ENCODE results near the genes AP1S1 and COL26A1.

GRCh38 chr7:100678855-100679217 is 5.3 kb downstream of the GNB2 start:
- RRBS = 31% methylated on average over 3 of the region's 6 CpGs

DNA sequence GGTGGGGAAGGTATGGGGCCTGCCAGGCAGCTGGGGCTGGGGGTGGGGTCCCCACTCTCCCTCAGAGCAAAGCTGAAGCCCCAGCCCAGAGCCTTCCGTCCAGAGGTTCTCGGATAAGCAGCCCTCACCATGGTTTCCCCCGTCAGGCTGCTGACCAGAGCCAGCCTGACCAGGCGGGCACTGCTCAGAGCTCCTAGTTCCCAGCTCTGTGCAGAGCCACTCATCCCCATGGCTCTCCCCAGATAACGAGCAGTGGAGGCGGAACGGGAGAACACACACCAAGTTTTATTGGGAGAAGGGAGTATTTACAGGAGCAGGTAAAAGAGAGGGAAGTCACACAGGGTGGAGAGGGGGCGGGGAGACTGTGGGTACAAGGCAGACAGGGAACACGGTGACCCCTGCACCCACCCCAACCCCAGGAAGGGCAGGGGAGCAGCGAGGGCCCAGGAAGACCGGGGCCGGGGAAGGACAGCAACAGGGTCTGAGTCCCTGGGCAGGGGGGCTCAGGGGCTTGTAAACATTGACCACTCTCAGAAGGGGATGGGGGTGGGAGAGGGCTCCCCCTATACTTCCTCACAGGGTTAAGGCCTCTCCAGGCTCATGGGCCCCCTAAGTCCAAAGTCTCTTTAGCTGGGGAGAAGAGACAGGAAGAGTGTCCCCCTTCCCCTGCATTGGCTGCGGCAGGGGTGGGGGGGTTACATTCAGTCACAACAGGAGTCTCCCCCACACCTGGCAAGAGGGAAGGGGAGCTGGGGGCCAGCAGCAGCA is 5.9 kb downstream of the GNB2 start:
- RRBS = no CpG with 5 or more reads among the region's 13 CpGs

- RRBS = 61% methylated on average over 16 of the region's 54 CpGs
Observed at GRCh38 chr7:100687166-100688361, 6.5 kb downstream of the GIGYF1 start.

DNA sequence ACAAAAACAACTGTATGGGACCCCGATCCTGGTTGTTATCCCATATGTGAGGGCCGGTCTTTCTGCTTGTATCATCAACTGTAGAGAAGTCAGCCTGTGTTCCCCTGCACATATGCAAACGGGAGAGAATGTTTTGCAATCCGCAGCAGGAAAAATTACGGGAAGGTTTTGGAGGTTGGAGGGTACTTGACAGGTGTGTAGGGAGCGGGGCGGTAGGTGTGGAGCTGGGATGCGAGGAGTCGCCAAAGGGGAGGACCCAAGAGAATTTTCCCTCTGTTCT is 4.8 kb downstream of the EPO start:
- RRBS = no CpG with 5 or more reads among the region's 9 CpGs

DNA sequence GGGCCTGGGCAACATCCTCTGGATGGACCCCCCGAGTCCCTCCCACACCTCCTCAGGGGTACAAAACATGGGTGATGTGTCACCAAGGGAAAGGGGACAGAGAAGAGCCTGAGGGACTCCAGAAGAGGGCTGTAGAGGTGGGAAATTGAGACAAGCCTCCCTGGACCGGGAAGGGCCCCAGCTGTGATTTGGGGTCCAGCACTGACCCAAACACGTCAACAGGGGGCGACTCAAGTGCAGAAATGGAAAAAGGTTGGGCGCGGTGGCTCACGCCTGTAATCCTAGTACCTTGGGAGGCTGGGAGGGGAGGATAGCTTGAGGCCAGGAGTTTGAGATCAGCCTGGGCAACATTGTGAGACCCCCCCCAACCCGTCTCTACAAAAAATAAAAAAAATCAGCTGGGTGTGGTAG is 26.1 kb downstream of the EPHB4 start:
- RRBS = no CpG with 5 or more reads among the region's 8 CpGs

- RRBS = no CpG with 5 or more reads among the region's 23 CpGs
Observed at GRCh38 chr7:100874057-100874808, 670 bp upstream of the SRRT start.

DNA sequence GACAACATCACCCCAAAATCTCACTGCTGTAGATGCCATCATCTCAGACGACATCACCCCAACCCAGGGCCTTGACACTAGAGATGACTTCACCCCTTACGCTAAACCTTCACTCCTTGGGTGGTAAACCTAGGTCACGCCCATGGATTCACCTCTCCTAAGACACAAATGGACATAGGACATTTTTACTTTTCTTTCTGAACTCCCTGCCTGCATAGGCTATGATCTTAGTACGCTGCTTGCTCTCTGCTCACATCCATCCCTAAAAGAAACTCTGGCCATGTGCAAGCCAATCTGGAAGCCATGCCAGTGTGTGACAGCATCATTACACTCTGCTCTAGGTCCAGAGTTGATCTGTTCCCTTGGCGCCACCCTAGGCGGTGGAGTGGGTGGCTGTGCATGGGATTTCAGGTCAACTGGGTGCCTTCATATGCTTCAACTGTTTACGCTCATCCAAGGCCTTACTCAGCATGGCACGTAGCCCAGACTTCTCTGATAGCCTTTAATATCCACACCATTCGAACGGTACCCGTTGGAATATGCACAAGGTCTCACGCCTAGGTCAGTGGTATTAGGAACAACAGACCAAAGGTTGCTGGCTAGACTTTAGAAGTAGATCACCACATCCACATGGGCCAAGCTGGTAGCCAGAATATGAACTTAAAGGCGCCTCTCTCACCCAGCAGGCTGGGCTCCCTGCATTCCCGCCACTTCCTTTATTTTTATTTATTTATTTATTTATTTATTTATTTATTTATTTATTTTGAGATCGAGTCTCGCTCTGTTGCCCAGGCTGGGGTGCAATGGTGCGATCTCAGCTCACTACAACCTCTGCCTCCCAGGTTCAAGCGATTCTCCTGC is 18.5 kb upstream of the ACHE start:
- RRBS = no CpG with 5 or more reads among the region's 18 CpGs

GRCh38 chr7:101003962-101004323 is 15.9 kb upstream of the MUC17 start:
- RRBS = no CpG with 5 or more reads among the region's 13 CpGs

- RRBS = no CpG with 5 or more reads among the region's 6 CpGs
Observed at GRCh38 chr7:101021662-101022243, 1.9 kb downstream of the MUC17 start.

- RRBS = 94% methylated on average over 5 of the region's 22 CpGs
Observed at GRCh38 chr7:101089390-101090151, 4.3 kb downstream of the TRIM56 start.

GRCh38 chr7:101127448-101127951 is 596 bp downstream of the SERPINE1 start:
- RRBS = no CpG with 5 or more reads among the region's 3 CpGs

GRCh38 chr7:101153925-101154859 is at the start of gene AP1S1:
AP1S1 (plus strand) TSS chr7:101154476.
- RRBS = no CpG with 5 or more reads among the region's 69 CpGs

DNA sequence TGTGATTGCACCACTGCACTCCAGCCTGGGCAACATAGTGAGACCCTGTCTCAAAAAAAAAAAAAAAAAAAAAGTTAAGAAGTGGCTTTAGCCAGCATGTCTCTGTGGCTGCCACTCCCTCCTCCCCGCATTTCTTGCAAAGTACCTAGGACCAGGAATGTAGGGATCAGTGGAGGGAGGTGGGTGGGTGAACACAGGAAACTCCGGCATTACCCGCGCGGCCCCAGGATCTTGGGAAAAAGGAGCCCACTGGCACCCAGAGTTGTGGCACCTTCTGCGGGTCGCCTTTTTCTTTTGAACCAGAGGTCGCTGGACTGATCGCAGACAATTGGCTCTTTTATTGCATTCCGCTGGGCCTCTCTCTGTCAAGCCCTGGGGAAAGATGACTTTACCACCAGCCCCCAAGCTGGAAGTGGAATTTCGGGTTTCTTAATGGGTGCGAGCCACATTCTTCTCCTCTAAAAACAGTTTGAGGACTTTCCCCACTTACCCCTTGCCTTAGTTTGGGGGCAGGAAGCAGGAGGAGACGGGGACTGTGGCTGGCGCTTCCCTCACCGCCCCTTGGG is 3.4 kb downstream of the VGF start:
- RRBS = no CpG with 5 or more reads among the region's 15 CpGs

DNA sequence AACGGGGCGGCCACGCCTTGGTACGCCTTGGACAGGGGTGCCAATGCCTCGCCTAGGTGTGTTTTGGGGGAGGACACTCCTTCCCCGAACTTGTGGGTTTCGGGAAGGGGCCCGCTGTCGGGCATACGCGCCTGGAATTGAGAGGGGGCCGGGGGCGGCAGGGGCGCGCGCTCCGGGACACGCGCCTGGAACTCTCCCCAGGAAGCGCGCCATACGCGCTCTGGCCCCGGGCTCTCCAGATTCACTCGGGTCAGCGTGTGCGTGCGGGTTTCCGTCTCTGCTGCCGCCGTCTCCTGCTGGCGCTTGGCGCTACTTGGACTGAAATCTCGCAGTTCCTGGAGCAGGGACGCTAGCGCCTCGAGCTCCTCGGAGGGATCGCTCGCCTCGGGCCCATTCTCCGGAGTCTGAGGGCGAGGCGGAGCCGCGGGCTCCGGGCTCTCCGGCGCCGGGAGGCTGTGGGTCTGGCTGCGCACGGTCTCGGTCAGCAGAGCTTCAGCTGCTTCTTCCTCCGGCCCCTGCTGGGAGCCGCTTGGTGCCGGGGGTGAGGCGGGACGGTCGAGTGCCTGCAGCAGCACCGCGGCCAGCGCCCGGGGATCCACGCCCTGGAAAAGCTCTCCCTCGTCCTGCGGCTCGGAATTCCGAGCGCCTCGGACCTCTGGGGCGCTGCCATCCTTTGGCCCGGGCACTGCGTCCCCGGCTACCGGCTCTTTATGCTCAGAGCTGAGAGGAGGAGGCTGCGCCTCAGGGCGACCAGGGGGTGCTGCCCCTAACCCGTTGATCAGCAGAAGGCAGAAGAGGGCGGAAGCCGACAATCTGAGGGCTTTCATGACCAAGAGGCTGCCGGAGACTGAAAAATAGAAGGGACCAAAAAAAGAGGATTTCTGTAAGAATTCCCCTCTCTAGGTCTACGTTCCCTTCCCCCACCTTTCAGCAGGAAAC is 1.1 kb downstream of the VGF start:
- RRBS = 2% methylated on average over 27 of the region's 82 CpGs

DNA sequence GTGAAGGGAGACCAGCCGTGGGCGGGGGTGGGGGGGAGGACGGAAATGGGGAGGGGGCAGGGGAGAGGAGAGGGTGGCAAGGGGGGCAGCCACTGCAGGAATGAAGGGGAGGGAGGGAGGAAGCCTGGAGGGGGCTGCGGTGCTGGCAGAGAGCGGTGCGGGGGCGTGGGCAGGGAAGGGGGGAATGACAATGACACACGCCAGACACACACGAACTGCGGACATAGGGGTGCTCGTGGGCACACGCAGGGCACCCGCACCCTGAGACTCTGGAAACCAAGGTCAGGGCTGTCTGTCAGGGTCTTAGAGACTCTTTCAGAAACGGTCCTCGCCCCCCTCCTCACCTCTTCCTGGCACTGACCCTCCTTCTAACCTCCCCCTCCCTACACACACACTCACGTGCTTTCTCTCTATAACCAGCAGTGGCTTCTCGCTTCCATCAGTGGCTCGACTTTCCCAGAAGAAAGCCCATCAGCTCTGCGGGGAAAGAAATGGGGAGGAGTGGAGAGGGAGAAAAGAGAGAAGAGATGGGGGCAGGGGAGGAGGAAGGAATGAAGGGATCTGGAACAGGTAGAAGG is 1.5 kb upstream of the VGF start:
- RRBS = no CpG with 5 or more reads among the region's 19 CpGs

DNA sequence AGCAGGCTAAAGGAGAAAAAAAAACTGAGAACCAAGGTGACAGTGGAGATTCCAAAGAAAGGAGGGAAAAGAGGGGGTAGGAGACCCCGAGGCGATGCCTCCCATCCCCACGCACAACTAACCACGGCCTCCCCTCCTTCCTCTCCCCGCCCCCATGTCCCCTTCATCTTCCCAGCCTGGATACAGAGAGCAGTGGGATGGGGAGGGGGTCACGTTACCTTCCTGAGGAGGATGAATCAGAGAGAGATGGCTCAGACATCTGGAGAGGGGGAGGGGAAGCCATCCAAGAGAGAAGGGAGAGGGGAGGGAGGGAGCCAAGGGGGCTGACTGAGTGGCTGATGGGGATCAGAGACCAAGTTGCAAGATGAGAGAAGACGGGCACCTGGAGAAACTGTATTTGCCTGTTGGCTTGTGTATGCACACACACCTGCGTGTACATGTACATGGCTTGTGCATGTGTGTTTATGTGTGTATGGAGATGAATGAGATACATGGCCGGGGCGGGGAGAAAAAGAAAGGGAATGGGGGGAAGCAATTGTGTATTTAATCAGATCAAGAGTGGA is 2.0 kb upstream of the VGF start:
- RRBS = no CpG with 5 or more reads among the region's 10 CpGs

GRCh38 chr7:101362626-101363342 is at the start of gene COL26A1:
COL26A1 (plus strand) TSS chr7:101362875.
- RRBS = 3% methylated on average over 26 of the region's 75 CpGs

- RRBS = 82% methylated on average over 6 of the region's 36 CpGs
Observed at GRCh38 chr7:101718404-101719535, 89.7 kb upstream of the MYL10 start.

GRCh38 chr7:101754449-101755318 is 62.7 kb upstream of the CUX1 start:
- RRBS = no CpG with 5 or more reads among the region's 26 CpGs

- RRBS = no CpG with 5 or more reads among the region's 26 CpGs
Observed at GRCh38 chr7:101865004-101865936, 47.8 kb downstream of the CUX1 start.

Measured in epithelial cell of esophagus (primary cell).